AG04450 (cell line): ENCODE data around the genes ZNF326 and CDC7.

GRCh38 chr1:87328419-87328600 lies 370 bp upstream of the LMO4 start:
- CAGE, long polyA plus RNA, result no peak
- RRBS, result 4% methylated on average over 17 of the region's 23 CpGs

DNA sequence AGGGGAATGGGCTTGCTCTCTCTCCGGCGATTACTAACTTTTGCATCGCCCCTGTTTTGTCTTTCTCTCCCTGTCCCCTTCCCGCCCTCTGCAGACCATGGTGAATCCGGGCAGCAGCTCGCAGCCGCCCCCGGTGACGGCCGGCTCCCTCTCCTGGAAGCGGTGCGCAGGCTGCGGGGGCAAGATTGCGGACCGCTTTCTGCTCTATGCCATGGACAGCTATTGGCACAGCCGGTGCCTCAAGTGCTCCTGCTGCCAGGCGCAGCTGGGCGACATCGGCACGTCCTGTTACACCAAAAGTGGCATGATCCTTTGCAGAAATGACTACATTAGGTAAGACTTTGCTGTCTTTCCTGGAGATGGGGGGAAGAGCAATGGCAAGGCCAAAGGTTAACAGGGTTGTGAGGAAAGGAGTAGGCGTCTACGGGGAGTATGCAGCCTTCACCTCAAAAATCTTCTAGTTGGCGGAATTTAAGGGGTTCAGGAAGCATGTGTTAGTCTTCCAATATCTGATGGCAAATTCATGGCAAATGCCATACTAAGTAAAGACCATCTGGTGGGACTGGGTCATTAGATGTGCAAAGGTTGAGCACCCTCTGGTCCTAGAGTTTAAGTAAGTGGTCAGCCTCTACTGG lies 3.4 kb downstream of the LMO4 start:
- CAGE, long polyA plus RNA, result no peak
- RRBS, result 4% methylated on average over 10 of the region's 23 CpGs

GRCh38 chr1:88773548-88773949 lies 89.5 kb downstream of the PKN2 start:
- CAGE, long polyA plus RNA, result no peak
- RRBS, result no CpG with 5 or more reads among the region's 1 CpG

GRCh38 chr1:89049831-89050726 lies 14.9 kb downstream of the GBP1 start:
- CAGE, long polyA plus RNA, result no peak
- RRBS, result no CpG with 5 or more reads among the region's 13 CpGs

- CAGE, long polyA plus RNA, result no peak
- RRBS, result no CpG with 5 or more reads among the region's 1 CpG
These were observed 37.7 kb upstream of the GBP5 start for GRCh38 chr1:89310438-89310761.

DNA sequence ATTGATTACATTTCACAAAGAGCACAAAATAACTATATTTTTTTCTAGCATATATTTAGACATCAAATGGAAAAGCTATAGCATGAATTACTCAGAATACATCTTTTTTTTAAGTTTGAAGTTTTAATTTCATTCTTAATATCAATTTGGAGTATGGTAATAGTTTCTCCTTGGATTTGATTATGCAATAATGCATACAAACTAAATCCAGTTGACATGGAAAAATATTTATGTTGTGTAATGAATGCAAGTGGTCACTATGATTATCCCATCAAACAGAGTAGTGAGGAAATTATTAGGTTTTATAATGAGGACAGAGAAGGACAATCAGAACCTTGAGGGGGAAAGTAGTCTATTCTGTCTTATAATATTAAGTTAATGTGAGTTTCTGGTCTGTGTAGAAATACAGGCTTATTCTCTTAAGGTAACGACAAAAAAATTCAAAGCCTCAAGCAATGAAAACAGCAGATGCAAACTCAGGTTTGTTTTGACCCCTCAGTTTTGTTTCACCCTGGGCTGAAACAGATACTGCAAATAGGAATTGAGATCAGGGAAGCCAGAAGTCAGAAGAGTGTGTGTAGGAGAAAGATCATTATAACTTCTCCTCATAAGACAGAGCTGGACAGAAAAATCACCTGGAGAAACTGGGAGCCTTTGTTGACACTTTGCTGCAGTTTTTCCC lies 23.7 kb downstream of the LRRC8B start:
- CAGE, long polyA plus RNA, result no peak
- RRBS, result no CpG with 5 or more reads among the region's 1 CpG

DNA sequence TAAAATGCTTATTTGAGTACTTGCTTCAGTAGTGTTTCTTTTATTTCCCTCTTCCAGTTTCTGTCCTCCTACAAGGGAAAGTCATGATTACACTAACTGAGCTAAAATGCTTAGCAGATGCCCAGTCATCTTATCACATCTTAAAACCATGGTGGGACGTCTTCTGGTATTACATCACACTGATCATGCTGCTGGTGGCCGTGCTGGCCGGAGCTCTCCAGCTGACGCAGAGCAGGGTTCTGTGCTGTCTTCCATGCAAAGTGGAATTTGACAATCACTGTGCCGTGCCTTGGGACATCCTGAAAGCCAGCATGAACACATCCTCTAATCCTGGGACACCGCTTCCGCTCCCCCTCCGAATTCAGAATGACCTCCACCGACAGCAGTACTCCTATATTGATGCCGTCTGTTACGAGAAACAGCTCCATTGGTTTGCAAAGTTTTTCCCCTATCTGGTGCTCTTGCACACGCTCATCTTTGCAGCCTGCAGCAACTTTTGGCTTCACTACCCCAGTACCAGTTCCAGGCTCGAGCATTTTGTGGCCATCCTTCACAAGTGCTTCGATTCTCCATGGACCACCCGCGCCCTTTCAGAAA lies 50.3 kb upstream of the LRRC8C start:
- CAGE, long polyA plus RNA, result no peak
- RRBS, result no CpG with 5 or more reads among the region's 16 CpGs

DNA sequence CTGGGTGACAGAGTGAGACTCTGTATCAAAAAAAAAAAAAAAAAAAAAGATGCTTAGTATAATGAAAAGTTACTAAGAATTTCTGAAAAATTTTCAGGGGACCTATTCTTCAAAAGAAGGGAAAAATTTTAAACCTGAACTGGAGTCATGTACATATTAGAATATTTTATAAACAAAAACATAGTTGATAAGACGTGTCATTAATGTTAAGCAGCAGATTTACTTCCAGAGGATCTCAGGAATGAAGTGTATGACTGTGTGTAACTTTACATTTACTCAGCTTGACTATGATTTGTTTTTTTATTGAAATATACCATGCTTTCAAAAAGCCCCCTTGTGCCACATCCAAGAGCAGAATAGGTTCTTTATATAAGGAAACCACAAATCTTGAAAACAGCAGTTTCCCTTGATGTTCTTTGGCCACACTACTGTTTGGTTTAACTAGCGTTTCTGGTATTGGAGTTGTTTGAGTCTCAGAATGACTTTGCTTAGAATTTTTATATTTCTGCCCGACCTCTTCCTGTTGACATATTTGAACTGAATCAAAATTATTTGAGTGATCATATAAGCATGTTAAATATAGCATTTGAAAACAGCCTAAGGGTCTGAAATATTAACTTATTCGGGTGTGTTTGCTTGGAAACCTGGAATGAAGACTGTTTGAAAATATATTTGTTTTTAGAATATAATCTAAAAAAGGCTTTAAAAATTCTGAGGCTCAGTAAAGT lies 25.0 kb downstream of the LRRC8C start:
- CAGE, long polyA plus RNA, result no peak
- RRBS, result no CpG with 5 or more reads among the region's 4 CpGs

DNA sequence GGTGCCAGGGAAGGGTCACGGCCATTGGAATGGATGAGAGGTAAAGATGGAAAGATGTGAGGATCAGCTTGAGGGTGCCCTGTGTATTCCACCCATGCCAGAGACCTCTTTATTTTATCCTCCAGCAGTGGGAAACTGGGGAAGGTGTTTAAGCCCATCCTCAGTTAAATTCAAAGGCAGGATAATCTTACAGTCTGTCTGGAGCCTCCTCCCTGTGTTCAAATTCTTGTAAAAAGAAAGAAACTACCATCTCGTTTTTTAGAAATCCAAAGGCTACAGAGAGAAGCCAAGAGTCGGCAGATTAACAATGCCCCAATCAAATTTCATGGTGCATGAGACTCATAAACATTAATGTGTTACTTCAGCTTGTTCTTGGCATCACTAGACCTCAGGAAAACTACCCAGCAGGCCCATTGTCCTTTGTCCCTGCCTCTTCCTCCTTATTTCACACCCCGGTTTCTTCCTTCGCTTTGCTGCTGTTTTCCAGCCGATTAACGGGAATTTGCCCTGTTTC lies 93.1 kb upstream of the LRRC8D start:
- CAGE, long polyA plus RNA, result no peak
- RRBS, result no CpG with 5 or more reads among the region's 7 CpGs

DNA sequence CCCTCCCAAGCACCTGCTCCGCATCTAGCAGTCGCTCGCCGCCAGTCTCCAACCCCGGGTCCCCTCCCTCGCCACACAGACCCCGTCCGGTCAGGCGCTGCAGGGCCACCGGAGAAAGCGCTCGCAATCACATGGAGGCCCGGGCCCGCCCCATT lies 173 bp upstream of the LRRC8D start:
- CAGE, long polyA plus RNA, result no peak
- RRBS, result no CpG with 5 or more reads among the region's 14 CpGs

DNA sequence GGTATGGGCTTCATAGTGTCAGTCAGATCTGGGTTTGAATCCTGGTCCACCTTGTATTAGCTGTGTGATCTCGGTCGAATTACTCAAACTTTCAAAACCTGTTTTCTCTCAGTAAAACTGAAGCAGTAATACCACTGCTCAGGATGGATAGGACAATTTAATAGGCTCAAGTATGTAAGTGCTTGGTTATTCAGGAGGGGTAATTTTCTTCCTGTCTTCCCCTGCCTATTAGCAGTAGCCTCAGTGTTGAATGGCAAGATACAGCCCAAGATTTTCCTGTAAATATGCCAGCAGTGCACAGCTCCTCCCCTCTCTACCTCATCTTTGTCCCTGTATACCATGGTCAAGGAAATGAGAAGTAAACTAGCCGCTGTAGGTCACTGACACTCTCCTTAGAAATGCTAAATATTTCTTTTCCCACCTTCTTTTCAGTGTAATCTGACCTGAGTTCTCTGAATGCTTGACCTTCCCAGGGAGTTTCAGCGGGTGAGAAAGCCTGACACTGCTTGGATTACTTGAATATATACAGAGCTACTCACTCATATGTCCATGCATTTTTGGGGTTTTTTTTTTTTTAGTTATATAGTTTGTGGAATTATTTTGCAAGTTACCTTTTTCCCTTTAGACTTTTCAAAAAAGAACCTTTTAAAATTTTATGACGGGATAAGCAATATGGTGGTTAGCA lies 84.2 kb upstream of the ZNF326 start:
- CAGE, long polyA plus RNA, result no peak
- RRBS, result no CpG with 5 or more reads among the region's 5 CpGs

DNA sequence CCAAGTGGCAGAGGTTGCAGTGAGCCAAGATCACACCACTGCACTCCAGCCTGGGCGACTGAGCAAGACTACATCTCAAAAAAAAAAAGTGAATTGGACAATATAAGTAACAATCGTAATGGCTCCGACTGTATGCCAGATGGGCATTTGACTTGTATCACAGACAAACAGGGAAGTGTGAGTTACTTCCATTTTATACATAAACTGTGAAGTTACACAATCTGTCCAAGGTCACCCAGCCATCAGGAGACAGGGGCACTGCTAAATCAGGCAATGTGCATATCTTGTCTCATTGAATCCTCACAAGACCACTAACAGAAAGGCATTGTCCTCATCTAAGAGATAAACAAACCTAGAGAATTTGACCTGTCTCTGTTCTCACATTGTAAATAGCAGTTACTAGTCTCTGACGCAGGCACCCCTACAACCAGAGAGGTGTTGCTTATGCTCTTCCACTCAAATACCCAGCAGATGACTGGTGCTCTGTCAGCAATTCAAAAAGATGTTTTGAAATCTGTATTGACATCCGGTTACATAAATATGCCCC lies 52.1 kb upstream of the ZNF326 start:
- CAGE, long polyA plus RNA, result no peak
- RRBS, result no CpG with 5 or more reads among the region's 5 CpGs

DNA sequence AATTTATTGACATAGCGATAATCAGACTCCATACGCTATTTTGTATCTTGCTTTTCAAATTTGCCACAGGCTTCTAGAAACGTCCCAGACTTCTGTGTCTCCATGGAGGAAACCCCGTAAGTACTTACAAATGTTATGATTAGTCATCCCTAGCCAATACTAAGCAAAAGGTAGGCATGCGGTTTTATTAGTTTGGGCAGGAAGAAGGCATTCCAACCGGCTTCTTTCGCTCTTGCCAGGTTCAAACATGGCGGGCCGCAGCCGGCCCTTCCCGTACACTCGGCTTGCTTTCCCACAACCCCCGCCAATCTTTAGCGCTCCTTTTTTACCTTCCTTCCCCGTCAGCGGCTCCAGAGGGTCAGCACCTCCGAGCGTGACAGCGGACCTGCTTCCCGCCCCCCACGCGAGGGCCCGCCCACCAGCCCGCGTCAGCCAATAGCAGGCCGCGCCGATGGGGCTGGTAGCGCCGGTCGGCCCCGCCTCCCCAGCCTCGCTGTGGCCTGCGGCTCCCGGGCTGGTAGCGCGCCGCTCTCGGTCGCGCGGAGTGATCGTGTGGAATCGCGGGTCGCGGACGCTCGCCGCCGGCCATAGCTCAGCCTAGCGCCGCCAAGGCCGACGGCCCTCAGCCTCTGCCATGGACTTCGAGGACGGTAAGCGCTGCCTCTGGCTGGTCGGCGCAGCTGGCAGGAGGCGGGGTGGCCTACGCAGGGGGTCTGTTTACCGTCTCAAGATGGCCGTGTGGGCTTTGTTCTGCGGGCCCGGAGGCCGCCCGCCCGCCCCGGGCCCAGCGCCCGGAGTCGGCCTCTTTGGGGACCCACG lies at the start of gene ZNF326:
ZNF326 (plus strand) TSS at position 487 of the 819 bp plus-strand sequence.
- CAGE, long polyA plus RNA, result start-site peak on the plus strand centred at position 532 of the sequence, 54 bp wide, 617 and 551 reads in 2 replicates
- RRBS, result 2% methylated on average over 25 of the region's 74 CpGs

DNA sequence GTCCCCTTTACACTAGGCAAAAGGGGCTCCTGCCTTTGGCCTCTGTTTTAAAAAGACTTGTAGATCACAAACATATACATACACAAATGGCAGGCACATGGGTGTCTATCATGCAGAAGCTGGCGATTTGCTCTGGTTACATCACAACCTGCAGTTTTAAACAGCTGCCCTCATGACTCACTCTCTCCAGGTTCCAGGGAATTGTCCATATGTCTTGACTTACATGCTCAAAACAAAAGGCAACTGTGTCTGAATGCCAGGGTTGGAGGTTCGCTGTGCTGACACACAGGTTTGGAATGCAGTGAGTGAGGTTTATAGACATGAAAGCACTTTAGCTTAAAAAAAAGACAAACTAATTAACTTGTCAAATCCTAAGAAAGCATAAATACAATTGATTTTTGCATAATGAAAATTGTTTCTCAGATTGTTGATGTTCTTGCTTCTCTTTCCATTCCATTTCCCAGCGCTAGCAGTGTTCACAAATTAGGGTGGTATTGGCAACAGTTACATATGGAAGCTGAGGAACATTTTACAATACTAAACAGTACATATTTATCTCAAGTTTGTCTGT lies 313.9 kb downstream of the BARHL2 start:
- CAGE, long polyA plus RNA, result no peak
- RRBS, result no CpG with 5 or more reads among the region's 3 CpGs

- CAGE, long polyA plus RNA, result no peak
- RRBS, result no CpG with 5 or more reads among the region's 12 CpGs
These were observed 138.6 kb upstream of the ZNF644 start for GRCh38 chr1:91160341-91160868.

DNA sequence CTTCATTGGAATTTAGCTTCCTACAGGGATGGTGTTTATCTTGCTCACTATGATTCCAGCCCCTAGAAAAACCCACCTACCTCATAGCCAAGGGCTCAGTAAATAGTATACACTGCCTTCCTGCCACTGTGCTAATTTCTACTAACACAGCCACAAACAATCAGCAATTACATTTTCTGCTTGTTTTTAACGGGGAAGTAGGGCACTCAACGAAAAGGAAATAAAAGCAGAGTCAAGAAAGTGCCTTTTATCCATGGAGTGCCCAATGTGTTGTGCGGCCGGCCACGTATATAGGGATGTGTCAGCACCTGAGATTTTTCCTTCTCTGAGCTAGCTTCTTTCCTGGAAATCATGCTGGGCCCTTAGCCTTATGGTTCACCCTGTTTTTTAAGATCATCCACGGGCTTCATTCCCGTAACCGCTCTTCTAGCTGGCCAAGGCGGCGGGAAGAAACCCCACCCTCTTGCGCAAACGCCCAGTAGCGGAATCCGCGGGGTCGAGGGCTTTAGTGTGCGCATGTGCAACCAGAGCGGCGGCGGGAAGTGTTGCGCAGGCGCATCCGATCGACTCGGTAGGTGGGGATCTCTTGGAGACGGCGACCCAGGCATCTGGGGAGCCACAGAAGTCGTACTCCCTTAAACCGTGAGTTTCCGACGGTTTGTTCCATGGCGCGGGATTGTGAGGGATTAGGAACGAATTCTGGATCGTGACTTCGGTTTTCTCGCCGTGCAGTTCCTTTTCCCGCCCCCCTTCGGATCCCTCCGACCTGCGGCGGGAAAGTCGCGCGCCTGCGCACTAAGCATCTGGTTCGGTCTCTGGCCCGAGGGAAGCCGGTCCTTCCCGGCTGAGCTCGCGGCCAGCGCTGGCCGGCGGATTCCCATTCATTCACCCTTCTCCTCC lies at the start of gene CDC7:
CDC7 (plus strand) TSS at position 545 of the 900 bp plus-strand sequence.
- CAGE, long polyA plus RNA, result no peak
- RRBS, result no CpG with 5 or more reads among the region's 56 CpGs

GRCh38 chr1:91604575-91605159 lies 104.0 kb downstream of the CDC7 start:
- CAGE, long polyA plus RNA, result no peak
- RRBS, result no CpG with 5 or more reads among the region's 7 CpGs

- CAGE, long polyA plus RNA, result no peak
- RRBS, result no CpG with 5 or more reads among the region's 5 CpGs
These were observed 120.7 kb downstream of the TGFBR3 start for GRCh38 chr1:91765162-91765759.

DNA sequence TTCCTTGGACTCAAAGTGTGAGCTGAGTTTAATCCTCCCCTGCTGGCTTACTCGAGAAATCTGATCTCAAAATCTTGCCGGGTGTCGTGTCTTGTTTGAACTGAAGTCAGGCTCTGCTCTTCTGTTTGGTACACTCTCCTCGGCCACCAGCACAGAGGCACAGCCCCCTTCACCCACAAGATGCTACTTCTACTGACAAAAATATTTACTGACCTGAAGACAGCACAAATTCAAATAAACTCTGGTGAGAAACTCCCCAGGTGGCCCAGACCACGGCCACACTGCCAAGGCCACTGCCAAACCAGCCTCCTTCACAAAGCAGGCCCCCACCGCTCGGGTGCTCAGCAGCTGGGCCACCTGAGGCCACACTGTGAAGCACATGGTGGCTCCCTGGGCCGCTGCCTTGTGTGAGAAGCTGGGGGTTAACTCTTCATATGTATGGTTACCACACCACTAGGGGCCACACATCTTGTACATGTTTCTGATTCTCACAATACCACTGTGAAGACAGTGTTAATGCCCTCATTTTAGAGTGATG lies 80.6 kb downstream of the TGFBR3 start:
- CAGE, long polyA plus RNA, result no peak
- RRBS, result no CpG with 5 or more reads among the region's 8 CpGs

GRCh38 chr1:91863941-91864443 lies 22.0 kb downstream of the TGFBR3 start:
- CAGE, long polyA plus RNA, result no peak
- RRBS, result no CpG with 5 or more reads among the region's 6 CpGs